A172 (cell line): ENCODE results near the genes F8A1 and SPRY3.

DNA sequence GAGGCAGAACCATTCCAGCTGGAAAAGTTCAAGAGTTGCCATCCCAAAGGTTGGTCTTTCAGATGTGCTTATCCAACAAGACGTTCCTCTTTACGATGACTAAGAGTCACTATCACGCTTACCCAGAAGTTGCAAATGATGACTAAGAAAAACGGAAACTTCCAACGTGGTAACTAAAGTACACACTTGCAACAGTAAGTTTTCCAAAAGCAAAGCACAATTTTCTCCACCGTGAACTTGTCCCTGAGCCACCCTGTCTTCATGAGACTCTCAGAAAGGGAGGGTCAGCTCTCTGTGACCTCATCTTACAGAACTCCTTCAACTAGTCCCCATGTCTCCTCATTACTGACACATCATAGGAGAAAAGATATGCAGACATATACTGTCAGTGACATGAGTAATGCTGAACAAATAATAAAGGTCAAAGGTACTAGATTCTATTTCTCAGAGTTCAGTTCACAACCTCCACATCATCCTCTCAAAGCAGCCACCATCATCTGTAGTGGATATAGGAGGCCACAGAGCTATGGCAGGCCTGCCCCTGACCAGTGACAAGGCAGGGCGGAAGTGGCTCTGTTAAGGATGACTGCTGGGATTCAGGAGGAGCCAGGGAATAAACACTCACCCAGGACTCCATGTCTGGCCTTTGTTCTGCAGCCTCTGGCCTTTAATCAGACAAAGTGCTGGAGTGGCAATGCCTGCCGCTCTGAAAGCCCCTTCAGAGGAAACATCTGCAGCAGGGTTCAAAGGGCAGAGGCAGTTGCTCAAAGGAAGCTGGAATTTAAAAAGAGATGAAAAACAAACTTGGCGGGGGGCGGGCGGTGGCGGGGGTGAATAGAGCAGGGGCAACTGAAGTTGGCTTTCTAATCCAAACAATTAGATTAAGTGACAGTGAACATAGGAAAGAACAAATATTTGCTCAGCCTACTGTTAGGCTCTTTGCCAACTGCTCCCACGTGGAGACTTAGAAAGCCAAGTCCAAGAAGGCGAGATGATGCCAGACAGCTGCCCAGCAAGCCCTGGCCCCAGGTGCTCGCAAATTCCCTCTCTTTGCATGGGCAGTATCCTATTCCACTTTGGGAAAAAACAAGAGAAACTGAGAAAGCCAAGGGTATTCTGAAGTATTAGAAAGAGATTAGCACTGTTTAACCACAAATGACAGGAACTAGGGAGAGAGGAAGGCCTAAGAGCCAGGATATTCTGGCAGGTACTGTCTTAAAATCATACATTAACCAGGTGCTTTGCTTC, 5.7 kb downstream of the MPP1 start:
- RAMPAGE, long total RNA: no peak

DNA sequence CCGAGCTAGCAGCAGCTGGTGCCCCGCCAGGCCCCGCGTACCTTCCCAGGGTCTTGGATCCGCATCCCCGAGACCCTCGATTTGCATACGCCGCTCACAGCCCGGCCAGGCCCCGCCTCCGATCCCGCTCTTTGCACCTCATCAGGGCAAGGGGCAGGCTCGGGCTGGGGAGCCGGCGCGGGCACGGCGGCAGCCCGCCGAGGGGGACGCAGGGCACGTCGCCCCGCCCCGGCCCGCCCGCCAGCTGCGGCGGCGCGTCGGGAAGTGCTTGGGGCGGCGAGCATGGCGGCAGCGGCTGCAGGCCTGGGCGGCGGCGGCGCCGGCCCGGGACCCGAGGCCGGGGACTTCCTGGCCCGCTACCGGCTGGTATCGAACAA, at the start of gene F8A1:
TSS of gene F8A1 (plus strand) at position 263 of the 377 bp plus-strand sequence.
- RAMPAGE, long total RNA: start-site peak on the minus strand centred at position 142 of the sequence, 88 bp wide, 35 and 54 reads in 2 replicates

- RAMPAGE, long total RNA: no peak
Measured at GRCh38 chrX:155007328-155007726, 15.2 kb downstream of the F8 start.

DNA sequence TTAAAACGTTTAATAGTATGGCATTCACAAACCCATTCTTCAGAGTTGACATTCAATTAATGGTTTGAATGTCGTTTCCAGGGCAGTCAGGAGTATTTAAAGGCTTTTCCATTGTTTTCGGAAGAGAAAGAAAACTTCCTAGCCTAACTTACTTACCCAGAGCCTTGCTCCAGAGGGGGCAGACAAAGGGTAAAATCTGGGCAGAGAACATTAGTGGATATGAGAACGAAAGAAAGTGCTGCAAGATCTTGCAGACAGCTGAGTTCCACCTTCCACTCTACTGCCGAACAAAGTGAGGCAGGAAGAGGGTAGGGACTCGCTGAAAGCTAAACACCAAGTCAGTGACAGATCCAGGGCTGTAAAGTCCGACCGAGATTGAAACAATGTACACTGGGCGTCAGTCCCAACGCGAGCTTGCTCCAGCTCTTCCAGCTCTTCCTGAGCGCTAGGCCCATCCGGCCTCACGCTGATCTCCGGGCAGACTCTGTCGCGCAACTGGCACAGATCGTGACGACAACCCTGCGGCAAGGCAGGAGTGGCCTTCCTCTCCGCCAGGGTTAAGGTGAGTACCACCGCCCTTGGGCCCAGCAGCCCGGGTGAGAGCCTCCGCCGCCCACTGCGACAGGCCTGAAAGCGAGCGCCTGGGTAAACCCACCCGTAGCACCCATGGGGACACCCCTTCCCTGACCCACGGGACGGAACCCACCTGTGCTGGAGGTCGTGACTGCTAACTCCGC, at the start of gene SPRY3:
TSS of gene SPRY3 (plus strand) at position 501 of the 737 bp plus-strand sequence.
- RAMPAGE, long total RNA: no peak

GRCh38 chrX:155958930-155959649, 38.4 kb upstream of the IL9R start:
- RAMPAGE, long total RNA: no peak